ENCODE measurements around a stretch of chr22.

DNA sequence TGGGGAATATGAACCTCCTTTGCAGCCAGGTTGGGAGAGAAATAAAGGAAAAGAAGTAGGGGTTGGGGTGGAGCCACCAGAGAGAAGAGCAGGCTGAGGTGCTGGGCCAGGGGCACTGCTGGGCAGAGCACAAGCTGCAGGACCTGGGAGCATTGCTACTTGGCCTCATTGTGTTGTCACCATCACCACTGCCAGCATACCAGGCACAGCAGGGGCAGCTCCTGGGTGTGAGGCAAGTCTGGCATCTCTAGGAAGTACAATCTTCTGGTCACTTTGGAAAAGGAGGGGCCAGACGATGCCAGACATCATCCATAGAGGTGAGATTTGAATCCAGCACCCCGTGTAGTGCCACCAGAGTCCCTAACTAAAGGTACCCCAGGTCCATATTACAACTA is 11.2 kb downstream of the NAGA start:
- PRO-cap, 6 experiments = no peak in any of the 6 experiments
- RAMPAGE, long total RNA, 2 experiments = no peak in any of the 2 experiments
- RRBS = no CpG with 5 or more reads among the region's 2 CpGs

DNA sequence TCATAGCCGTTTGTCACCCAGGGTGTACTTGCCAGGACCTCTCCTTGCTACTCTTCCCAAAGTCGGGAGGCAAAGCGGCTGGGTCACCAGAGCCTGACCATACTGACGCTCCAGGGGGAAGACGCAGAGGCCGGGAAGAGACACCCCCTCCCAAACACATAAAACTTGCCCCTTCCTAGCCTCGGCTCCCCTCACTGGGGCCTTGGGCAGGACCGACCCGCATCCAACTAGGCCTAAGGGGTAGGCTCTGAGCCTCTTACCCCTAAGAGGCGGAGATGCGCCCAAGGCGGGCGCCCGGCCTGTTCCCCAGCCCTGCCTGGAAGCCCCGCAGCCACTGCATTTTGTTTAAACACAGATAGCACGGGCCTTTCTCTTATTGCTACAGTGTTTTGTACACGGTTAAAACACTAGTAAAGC is 483 bp upstream of the SMDT1 start:
- PRO-cap, 6 experiments = peak in 1 of 6 experiments; most common plus-strand start position 166 of the sequence (in 1); most common minus-strand start position 164 of the sequence (in 1)
- RAMPAGE, long total RNA, 2 experiments = no peak in any of the 2 experiments
- RRBS = no CpG with 5 or more reads among the region's 17 CpGs

DNA sequence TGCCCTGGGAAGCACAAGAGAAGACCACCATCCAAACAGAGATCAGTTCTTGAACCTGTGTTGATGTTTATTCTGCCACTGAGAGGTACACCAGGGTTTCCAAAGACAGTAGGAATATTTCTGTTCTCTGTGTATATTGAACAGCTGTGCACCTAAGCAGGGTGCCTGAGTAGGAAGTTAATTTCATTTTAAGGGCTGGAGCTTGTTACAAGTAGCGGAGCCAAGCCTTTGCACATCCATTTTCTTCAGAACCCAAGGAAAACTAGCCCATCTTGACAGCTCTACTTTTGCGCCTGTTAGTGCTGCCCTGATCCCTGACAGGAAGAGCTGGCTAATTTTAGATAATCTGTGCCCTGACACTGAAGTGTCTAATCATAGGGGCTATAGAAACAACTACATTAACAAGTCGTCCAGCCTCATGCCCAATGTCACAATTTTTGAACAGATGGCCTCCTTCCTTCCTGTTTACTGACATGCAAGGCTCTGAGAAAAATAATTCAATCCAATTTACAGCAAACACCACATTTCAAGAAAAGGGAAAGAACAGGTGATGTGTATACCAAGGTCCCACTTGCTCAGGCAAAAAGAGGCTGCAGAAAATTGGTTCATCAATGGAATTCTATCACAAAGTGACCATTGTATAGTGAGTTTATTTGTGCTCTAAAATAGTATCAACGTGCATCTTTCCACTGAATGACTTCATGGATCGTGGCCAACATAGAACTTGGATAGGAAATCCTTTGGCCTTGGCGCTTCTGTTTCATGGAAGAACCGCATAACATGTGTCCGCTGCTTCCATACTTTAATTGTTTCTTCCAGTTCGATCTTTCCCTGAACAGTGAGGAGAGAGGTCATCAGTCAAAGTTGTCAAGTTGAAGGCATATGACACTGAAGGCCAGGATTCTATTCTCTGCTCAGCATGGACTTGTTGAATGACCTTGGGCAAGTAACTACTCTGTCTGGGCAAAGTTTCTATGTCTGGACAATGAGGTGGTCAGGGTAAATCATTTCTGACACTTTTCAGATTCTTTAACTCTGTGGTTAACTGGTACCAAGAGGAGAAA is 4.8 kb downstream of the NDUFA6 start:
- PRO-cap, 6 experiments = no peak in any of the 6 experiments
- RAMPAGE, long total RNA, 2 experiments = no peak in any of the 2 experiments
- RRBS = no CpG with 5 or more reads among the region's 9 CpGs

- PRO-cap, 6 experiments = no peak in any of the 6 experiments
- RAMPAGE, long total RNA, 2 experiments = no peak in any of the 2 experiments
- RRBS = no CpG with 5 or more reads among the region's 3 CpGs
Measured at GRCh38 chr22:42160319-42160805, 29.8 kb upstream of the CYP2D6 start.

DNA sequence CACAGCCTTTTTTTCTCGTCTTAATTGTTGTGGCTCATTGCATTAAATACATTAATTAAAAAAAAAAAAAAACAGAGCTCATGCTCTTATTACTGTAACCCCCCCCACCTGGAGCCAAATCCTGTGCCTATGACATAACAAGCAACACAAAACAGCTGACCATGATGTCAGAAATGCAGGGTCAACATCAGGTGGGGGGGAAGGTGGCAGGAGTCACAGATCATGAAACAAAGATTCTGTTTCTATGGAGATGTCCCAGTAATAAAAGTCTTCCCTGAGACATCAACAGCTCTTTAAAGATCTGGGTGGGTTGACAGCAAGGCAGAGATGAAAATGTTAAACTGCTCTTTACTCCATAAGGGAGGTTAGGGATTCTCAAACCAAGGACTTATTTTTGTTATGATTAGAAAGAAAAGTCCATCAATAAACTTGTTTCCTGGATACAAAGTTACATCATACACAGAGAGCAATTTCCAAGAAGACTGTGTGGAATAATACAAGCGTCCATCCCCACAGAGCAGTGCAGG is 42.6 kb upstream of the CYP2D6 start:
- PRO-cap, 6 experiments = no peak in any of the 6 experiments
- RAMPAGE, long total RNA, 2 experiments = no peak in any of the 2 experiments
- RRBS = no CpG with 5 or more reads among the region's 2 CpGs

DNA sequence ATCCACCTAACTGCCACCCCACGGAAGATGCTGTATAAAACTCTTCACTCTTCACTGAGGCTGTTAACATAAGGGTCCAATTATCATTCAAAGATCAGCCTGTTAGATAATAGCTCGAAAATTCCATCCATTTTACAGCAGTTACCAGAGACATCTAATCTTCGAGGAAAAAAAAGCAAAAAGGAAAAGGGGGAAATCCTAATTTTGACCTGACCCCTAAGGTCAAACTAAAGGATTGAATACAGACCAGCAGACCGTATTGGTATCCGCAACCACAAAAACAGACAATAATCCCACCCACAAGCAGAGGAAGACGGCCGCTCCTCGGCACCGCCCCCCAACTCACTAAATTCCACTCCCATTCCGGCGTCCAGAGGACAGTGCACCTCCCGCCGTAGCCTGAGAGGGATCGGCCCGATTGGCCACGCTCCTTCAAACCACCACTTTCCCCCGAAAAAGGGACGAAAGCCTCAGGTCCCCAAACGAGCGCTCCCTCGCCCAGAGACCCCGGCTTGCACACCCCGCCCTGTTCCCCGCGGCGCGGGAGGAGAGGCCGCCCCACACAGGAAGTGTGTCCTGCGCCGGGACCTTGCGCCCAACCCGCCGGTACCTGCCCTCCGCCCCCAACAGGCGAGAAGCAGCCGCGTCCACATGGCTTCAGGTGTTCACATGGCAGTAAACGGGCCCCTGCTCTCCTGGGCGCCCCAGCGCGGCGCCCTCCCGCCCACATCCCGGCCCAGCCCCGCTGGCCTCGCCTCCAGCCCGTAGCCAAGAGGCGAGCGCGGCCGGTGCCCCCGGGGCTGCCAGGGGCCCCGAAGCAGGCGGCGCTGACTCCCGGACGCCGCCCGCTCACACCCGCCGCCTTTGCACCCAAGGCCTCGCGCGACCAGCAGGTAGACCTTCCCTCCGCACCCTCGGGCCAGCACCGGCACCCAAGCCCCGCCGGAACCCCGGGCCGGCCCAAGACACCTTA is 1.0 kb downstream of the TCF20 start:
- PRO-cap, 6 experiments = peak in 4 of 6 experiments; most common plus-strand start position 355 of the sequence (in 4)
- RAMPAGE, long total RNA, 2 experiments = no peak in any of the 2 experiments
- RRBS = 2% methylated on average over 35 of the region's 71 CpGs

DNA sequence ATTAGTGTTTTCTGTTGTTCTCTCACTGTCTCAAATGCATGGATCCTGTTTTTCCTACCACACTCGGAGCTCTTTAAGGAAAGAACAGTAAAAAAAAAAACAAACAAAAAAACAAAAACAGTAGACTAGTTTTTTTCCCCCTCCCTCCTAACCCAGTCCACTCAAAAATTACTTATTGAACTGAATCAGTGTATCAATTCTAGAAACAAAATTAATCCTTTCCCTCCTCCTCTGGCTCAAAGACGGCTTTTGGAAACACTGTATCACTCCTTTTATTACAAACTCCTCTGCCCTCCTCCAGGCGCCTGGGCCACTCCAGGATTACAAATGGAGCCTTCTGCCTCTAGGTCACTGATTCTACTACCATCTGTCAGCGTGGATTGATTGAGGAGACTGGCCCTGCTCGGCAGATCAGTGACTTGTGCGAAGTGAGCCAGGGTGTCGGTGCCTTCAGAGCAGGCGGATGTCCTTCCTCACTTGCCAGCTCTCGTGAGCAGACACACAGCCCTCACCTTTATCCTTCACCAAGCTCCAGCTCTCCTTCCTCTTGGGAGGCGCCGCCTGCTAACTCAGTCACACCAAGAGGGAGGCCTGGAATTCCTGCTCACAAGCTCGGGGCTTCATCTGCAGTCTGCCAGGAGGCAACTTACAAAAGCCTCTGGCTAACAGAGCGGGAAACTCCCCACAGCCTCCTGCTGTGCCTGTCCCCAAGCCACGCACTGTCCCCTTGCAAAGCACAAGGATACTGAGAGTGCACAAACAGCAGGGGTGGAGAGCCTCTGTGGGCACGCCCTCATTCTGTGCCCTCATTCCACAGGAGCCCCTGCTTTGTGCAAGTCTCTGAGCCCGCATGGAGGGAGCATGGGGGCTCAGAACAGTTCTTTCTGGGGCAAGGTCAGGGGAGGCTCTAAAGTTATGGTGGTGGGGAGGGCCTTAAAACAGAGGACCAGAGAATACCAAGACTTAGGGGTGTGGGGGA is 3.4 kb upstream of the TCF20 start:
- PRO-cap, 6 experiments = no peak in any of the 6 experiments
- RAMPAGE, long total RNA, 2 experiments = no peak in any of the 2 experiments
- RRBS = no CpG with 5 or more reads among the region's 16 CpGs

DNA sequence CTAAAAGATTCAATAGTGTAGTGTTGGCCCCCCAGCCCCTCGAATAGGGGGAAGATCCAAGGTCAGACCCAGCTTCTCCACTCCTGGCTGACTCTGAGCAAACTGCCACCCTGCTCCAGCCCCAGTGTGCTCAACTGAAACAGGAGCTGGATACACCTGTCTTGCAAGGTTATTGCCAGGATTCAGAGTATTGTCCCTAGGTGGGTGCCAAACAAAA is 22.6 kb upstream of the TCF20 start:
- PRO-cap, 6 experiments = no peak in any of the 6 experiments
- RAMPAGE, long total RNA, 2 experiments = no peak in any of the 2 experiments
- RRBS = no CpG with 5 or more reads among the region's 1 CpG

- PRO-cap, 6 experiments = no peak in any of the 6 experiments
- RAMPAGE, long total RNA, 2 experiments = no peak in any of the 2 experiments
- RRBS = no CpG with 5 or more reads among the region's 2 CpGs
Measured at GRCh38 chr22:42293342-42293582, 22.8 kb upstream of the TCF20 start.

DNA sequence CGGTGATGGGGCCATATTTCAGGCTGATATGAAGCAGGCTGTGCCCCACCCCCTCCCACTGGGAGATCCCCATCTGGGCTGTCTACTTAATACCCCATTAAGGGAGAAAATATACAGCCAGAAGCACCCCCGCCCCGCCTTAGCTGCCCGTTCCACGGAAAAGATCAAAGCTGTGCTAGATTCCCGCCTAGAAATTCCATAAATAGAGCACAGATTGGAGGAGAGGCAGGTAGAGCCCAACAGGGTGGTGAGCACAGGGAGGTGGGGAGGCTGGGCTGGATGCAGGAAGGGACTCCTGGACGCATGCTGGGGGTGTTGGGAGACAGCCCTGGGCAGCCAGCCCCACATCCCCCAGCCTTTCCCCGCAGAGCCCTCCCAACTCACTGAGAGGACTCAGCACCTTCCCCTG is 33.6 kb upstream of the TCF20 start:
- PRO-cap, 6 experiments = no peak in any of the 6 experiments
- RAMPAGE, long total RNA, 2 experiments = no peak in any of the 2 experiments
- RRBS = no CpG with 5 or more reads among the region's 8 CpGs

- PRO-cap, 6 experiments = no peak in any of the 6 experiments
- RAMPAGE, long total RNA, 2 experiments = no peak in any of the 2 experiments
- RRBS = 52% methylated on average over 5 of the region's 22 CpGs
Measured at GRCh38 chr22:42338453-42338803, 68.0 kb upstream of the TCF20 start.

DNA sequence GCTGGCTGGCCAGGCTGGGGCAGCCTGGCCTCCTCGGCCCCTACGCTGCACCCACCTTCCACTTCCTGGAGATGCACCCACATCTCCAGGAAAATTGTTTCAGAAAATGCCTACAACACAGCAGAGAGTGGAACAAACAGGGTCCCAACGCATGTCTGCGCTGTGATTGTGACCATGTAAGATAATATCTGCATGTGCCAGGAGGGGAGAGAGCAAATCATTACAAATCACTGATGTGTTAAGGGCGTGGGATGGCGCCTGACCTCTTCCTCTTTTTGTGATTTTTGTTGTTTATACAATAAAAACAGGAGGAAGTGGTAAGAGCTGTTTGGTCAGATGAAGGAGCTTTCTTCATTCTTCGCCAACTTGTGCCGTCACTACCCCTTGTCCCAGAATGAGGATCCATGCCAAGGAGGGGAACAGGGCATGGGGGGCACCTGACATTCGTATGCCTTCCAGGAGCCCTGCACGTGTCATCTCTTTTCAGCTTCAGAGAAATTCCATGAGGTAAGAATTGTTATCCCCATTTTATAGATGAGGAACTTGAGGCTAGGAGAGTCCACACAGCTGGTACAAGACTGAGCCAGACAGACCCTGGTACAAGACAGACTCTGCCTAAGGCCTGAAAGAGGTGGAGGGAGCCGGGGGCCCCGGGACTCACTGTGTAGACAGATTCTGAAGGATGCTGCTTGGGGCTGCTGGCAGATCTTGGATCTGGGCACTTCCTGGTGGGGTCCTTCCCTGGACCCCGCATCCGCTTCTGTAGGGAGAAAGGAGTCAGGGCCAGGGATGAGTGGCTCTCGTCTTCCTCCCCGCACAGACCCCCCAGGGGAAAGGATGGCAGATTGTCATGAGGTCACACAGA is 34.8 kb downstream of the NFAM1 start:
- PRO-cap, 6 experiments = no peak in any of the 6 experiments
- RAMPAGE, long total RNA, 2 experiments = no peak in any of the 2 experiments
- RRBS = no CpG with 5 or more reads among the region's 16 CpGs

- PRO-cap, 6 experiments = no peak in any of the 6 experiments
- RAMPAGE, long total RNA, 2 experiments = no peak in any of the 2 experiments
- RRBS = no CpG with 5 or more reads among the region's 12 CpGs
Measured at GRCh38 chr22:42425511-42426190, 6.6 kb downstream of the NFAM1 start.

DNA sequence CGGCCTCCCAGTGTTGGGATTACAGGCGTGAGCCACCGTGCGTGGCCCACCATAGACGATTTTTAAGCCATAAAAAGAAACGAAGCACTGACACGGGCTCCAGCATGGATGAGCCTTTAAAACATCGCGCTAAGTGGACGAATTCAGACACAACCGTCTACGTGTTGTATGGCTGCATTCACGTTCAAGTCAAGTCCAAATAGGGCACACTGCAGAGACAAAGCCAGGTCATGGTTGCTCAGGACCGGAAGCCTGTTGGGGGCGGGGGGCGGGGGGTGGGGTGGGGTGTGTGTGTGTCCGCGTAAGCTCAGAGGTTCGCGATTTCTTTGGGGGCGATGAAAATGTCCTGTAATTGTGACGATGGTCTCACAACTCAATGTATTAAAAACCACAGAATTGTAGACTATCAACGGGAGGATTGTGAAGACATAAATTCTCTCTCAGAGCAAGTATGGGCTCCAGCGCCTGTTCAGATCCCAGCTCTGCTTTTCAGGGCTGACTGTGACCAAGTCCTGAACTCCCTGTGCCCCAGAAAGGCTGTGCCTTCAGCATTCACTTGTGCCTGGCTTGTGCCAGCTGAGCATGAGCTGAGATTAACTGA is 18.0 kb downstream of the SERHL2 start:
- PRO-cap, 6 experiments = no peak in any of the 6 experiments
- RAMPAGE, long total RNA, 2 experiments = no peak in any of the 2 experiments
- RRBS = no CpG with 5 or more reads among the region's 24 CpGs

DNA sequence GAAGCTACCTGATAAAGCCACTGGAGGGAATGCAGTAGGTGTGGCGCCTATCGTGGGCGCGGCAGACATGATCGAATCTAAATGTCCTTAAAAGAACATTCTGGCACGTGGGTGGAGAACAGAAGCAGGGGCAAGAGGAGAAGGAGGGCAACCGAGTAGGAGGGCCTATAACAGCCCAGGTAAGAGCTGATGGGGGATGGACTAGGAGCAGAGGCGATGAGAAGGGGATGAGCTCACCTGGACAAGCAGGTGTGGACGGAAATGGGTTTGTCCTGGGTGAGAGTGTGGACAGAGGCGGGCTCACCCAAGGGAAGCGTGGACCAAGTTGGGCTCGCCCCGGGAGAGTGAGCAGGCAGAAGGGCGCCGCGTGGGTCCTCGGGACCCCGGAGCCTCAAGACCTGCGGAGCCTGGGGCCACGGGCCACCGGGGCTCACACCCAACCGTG is 27.7 kb downstream of the SERHL2 start:
- PRO-cap, 6 experiments = no peak in any of the 6 experiments
- RAMPAGE, long total RNA, 2 experiments = no peak in any of the 2 experiments
- RRBS = no CpG with 5 or more reads among the region's 22 CpGs

- PRO-cap, 6 experiments = peak in 6 of 6 experiments; most common plus-strand start chr22:42582162 (in 1); most common minus-strand start chr22:42582009 (in 3)
- RAMPAGE, long total RNA, 2 experiments = start-site peak on the minus strand in 1 of 2 experiments, at chr22:42582011-42582019 at its widest, 17 reads per replicate
- RRBS = 1% methylated on average over 16 of the region's 56 CpGs
Measured at GRCh38 chr22:42581836-42582571, 28.2 kb downstream of the SERHL2 start.

- PRO-cap, 6 experiments = no peak in any of the 6 experiments
- RAMPAGE, long total RNA, 2 experiments = no peak in any of the 2 experiments
- RRBS = no CpG with 5 or more reads among the region's 11 CpGs
Measured at GRCh38 chr22:42620360-42621124, 5.9 kb upstream of the POLDIP3 start.

GRCh38 chr22:42623661-42624186 is 9.0 kb upstream of the POLDIP3 start:
- PRO-cap, 6 experiments = no peak in any of the 6 experiments
- RAMPAGE, long total RNA, 2 experiments = no peak in any of the 2 experiments
- RRBS = no CpG with 5 or more reads among the region's 21 CpGs

- PRO-cap, 6 experiments = no peak in any of the 6 experiments
- RAMPAGE, long total RNA, 2 experiments = no peak in any of the 2 experiments
- RRBS = no CpG with 5 or more reads among the region's 4 CpGs
Measured at GRCh38 chr22:42642058-42642395, 1.6 kb upstream of the ATP5MGL start.

DNA sequence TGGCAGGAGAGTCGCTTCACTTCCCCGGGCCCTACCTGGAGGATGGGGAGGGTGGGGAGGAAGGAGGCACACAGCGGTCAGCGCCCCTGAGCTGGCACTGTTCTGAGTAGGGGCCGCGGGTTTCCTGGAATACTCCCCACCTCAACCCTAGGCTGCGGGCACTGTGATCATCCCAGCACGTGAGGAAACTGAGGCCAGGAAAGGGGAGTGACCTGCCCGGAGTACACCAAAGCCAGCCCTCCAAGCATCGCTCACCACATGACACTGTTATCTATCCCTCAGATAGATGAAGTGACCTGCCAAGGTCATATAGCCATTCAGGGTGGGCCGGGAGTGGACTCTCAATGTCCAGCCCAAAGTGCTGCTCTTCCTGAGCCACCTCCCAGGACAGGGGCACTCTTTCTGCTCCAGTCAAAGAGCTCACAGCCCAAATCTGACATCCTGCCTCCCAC is 3.4 kb upstream of the ATP5MGL start:
- PRO-cap, 6 experiments = peak in 3 of 6 experiments; most common plus-strand start position 316 of the sequence (in 3); most common minus-strand start position 102 of the sequence (in 1)
- RAMPAGE, long total RNA, 2 experiments = no peak in any of the 2 experiments
- RRBS = 22% methylated on average over 3 of the region's 11 CpGs